Pulmonary lymph node (tissue), 1 donor: ENCODE results near the gene TMED4.

DNA sequence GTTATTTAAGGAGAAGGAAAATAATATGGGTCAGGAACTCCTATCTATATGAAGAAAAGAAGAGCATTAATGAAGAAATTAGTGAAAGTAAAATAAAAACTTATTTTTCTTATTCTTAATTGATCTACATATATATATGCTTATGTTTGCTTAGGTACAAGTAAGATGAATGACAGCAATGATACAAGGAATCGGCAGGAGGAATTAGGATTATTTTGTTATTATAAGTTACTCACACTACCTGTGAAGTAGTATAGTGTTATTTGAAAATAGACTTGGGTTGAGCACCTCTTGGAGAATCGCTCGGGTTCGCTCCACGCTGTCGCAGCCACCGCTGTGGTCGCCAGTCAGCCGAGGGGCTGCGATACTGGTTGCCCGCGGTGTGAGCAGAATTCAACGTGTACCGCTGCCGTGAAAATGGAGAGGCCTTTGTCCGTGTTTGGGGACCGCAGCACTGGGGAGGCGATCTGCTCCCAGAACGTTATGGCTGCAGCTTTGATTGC, 117.3 kb downstream of the C7orf25 start:
- PRO-cap, result no peak

DNA sequence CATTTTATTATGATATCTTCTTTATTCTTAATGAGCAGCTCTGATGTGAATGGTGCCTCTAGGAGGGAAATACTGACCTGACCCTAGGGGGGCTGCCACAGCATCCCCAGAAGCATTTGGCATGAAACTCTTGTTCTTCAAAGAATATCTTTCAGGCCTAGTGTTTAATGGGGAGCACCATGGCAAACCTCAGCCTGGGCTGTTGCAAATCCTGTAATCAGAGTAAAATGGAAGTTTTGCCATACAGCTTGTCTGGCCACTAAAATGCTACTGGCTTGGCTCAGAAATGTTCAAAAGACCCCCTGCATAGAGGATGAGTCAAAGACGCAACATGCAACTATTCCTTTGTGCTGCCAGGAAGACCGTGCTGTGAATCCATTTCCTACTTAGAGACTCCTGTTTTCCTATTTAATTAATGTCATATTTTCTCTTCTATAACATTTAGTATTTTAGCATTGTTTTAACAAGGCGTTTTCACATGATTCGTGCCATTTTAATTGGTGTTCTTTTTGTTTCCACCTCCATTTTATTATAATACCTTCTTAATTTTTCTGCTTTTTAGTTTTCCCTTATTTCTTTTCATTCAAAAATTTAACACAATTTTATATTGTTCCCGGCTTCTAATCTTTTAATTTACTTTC, 26.8 kb downstream of the HECW1 start:
- PRO-cap, result no peak

GRCh38 chr7:43617391-43618085, 34.6 kb downstream of the STK17A start:
- PRO-cap, result no peak

DNA sequence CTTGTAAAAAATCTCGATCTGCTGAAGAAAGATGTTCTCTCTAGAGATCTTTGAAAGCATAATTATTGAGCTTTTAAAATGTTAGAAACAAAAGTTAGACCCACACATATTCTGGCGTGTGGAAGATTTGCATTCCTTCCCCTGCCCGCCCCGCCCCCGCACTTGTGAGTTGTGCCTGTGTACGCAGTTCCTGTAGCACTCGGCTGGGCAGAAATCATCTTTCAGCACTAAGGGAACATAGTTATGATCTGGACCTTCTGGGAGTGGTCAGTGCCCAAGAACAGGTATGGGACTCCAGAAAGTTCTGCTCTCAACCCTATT, 5.5 kb downstream of the BLVRA start:
- PRO-cap, result bidirectional peak, plus-strand start at position 195 of the sequence, minus-strand start at position 201 of the sequence

GRCh38 chr7:43781948-43782829, 23.7 kb downstream of the BLVRA start:
- PRO-cap, result no peak

DNA sequence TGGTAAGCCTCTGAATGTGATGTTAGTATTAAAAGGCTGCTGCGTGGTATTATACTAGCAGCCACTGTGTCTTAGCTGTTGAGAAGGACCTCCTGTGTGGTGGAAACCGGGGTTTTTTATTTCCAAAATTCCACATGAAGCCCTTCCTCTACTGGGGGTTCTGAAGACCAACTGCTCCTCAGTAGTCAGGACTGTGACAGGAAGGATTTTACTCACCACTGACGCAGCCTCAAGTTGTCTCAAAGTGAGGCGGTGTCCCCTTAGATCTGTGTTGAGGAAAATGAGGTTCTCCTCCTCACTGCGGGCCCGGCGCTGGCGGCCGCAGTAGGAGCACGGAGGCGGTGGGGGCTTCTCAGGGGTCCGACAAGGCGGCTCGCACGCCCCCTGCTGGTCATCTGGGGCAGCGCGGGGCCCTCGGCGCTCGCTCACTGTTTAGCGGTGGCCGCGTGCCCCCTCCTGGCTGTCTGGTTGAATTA, 30.6 kb downstream of the MRPS24 start:
- PRO-cap, result no peak

DNA sequence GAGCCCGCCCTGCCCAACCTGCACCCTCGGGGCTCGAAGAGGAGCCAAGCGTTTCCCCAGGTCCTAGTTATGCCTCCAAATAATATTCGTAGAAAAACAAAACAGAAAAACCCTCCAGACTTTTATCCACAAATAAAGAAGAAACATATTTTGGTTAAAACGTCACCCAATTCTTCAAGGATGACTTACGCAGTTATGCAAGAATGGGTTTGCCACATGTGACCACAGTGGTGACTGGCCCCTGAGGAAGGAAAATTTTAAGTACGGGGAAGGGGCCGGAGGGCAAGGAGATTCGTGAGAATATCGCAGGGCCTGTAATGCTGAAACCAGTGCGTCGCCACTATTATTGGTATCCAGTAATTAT, 494 bp upstream of the MRPS24 start:
- PRO-cap, result no peak

- PRO-cap, result no peak
Measured at GRCh38 chr7:44090200-44090604, 7.9 kb upstream of the POLM start.

- PRO-cap, result no peak
Measured at GRCh38 chr7:44159322-44159521, 18.1 kb upstream of the MYL7 start.

DNA sequence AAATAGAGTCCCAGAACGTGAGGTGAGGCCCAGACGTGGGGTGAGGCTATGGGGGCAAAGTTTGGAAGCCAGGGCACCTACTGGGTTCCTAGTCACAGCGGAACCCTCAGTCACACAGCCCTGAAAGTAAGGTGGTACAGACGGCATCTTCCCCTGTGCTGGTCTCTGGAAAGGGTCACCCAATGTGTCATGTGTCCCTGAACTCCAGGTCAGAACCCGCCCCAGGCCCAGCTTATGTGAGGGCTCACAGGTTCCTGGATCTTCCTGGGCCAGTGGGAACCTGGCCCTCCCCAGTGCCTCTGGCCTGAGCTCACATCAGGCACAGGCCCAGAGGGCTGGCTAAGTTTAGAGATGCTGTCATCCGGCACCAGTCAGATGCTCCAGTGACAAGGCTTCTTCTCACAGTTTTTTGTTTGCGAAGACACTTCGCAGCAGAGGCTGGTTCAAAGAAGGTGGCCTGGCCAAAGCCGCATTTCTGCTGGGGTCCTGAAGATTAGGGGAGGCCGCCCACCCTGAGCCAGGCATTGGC, 11.8 kb downstream of the CAMK2B start:
- PRO-cap, result no peak

- PRO-cap, result no peak
Measured at GRCh38 chr7:44322611-44323184, 2.7 kb downstream of the CAMK2B start.

DNA sequence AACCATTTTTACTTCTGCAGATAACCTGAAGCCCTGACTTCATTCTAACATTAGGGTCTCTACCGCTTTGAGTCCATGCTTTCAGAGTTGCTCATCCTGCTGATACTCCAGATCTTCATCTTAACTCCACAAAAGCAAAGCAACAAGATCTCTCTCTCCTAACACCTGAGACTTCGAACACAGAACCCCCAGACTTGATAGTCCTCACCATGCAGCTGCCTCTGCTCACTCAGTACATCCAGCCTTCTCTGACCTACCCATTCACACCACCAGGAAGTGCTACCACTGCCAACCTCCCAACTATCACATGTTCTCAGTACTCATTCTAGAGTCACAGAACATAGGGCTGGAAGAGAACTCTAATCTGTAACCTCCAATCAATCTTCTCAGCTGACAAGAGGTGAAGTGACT, 3.9 kb downstream of the NUDCD3 start:
- PRO-cap, result no peak

GRCh38 chr7:44561893-44562884, 11.5 kb downstream of the DDX56 start:
- PRO-cap, result no peak

- PRO-cap, result bidirectional peak, plus-strand start at chr7:44582477, minus-strand start at chr7:44582214
Measured at GRCh38 chr7:44581861-44582416, at the start of gene TMED4. TSS of gene TMED4 (minus strand) at chr7:44582231.

- PRO-cap, result no peak
Measured at GRCh38 chr7:44615038-44615564, 8.7 kb downstream of the OGDH start.

DNA sequence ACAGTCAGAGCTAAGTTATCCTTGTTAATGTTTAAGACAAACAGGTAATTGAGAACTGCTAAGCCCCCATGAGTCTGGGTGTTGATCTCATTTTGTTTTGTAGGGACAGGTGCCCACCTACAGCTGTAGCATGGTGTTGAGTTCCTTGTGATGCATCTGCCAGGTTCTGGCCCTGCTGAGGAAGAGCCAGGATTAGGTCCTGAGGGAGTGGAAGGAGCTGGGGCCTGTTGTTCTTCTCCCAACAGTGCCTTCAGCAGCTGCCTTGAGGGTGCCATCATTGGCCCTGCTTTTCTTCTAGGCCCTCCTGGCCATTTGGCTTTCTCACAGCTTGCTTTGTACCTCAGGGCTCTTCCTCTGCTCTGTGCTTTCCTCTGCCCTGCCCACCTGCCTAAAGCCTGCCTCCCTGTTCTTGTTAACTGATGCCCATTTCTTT, 22.7 kb downstream of the OGDH start:
- PRO-cap, result no peak

DNA sequence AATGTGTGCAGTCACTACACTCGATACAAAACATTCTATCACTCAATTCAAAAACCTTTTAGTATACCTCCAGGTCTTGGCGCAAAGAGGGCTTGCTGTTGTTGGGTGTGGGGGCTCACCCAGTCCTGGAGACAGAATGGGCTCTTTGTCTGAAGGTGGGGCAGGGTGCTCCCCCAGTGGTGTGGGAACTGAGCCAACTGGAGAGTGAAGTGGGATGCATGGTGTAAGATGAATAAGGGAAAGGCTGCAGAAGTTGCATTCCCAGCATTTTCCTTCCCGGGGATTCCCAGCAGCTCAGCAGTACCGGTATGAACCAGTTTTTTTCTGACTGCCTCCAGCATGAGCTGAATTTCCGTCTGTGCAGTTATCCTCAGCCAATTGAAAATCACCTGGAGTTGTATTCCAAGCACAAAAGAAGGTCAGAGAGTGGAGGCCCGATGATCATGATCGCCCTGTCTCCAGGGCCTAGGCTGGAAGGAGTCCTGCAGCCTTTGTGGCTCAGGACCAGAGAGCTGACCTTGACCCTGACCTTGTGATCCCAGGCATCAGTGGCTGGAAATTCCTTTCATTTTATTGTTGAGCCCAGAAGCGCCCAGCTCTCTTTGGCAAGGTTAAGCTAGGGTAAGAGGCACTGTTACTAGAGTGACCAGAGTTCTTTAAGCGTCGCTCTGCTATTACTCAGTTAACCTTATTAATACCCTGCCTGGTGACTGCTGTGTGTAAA, 33.3 kb downstream of the OGDH start:
- PRO-cap, result unidirectional peak, plus-strand start at position 411 of the sequence

- PRO-cap, result no peak
Measured at GRCh38 chr7:44693739-44694737, 54.6 kb upstream of the ZMIZ2 start.

DNA sequence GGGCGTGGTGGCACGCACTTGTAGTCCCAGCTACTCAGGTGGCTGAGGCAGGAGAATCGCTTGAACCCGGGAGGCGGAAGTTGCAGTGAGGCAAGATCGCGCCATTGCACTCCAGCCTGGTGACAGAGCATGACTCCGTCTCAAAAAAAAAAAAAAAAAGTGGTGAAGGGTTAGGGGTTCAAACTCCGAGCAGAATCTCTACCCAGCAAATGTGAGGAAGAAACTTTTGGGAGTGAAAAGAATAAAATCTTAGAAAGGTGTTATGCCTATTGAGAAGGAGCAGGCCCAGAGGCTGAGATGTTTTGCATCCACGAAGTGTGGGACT, 53.1 kb upstream of the ZMIZ2 start:
- PRO-cap, result no peak

- PRO-cap, result no peak
Measured at GRCh38 chr7:44804061-44804337, 7.5 kb downstream of the PPIA start.